Metastatic Lung Carcinoma in the Adrenal Gland (tissue), 1 donor: ENCODE measurements around a stretch of chr10.

GRCh38 chr10:3727290-3727913 is 57.6 kb downstream of the KLF6 start:
- PRO-cap = no peak

- PRO-cap = no peak
These were observed 44.5 kb downstream of the KLF6 start for GRCh38 chr10:3740383-3741040.

DNA sequence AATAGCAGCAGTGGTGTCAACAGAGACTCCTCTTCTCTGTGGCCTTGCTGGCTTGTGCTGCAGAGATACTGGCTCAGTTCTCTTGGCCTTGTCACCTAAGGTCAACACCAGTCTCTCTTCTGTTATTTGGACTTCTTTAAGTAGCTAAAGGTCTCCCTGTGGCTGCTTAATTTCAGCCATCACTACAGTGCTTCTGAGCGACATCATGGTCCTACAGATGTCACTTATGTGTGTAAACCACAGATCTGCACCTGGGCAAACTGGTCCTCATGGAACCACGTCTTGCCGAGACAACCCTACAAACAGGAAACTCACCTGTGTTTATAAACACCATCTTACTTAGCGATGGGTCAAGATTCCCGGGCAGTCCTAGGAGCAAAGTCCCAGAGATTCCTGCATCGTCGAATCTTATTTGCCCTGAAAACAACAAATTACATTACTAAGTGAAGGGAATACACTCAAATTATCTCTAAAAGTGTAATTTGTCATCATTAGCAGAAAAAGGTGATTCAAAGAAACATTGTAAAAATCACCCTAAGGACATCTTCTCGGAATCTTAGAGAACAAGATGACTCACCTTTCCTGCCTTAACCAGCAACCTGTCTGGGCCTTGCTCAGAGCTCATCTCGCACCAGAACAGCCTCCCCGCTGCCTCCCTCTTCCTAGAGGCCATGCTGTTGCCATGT is 27.7 kb downstream of the KLF6 start:
- PRO-cap = no peak

DNA sequence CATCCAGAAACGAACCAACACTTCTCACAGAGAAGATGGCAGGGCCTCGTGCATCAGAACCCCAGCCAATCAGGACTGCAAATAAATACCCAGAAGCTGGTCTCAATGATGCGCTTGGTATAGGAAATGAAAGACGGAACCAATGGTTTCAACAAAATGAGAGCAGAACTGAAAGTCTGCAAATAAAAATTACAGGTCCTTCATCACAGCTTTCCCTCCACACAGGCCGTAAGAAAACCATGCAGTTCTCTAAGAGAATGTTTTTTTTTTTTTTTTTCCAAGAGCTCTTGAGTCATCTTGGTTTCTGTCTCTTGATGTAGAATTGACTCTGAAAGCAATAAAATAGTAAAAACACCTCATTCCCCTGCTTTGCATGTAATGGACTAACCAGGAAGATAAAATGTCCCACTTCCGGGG is 23.8 kb downstream of the KLF6 start:
- PRO-cap = no peak

- PRO-cap = no peak
These were observed 20.2 kb downstream of the KLF6 start for GRCh38 chr10:3764521-3765520.

GRCh38 chr10:3773961-3774637 is 10.9 kb downstream of the KLF6 start:
- PRO-cap = no peak

DNA sequence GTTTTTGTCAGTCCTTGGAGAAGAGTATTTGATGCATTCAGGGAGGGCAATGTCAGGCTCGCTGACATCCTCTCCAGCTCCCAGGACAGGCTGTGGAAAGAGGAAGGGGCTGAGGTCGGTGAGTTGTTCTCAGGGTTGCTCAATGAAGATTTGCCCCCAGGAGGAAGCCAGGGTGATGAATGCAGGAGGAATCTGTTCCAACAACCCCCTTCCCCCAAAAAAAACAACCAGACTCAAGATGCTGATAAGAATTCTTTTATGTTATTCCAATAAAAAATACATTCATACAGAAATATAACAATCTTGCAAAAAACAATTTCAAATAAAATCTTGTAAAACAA is 8.7 kb downstream of the KLF6 start:
- PRO-cap = no peak

DNA sequence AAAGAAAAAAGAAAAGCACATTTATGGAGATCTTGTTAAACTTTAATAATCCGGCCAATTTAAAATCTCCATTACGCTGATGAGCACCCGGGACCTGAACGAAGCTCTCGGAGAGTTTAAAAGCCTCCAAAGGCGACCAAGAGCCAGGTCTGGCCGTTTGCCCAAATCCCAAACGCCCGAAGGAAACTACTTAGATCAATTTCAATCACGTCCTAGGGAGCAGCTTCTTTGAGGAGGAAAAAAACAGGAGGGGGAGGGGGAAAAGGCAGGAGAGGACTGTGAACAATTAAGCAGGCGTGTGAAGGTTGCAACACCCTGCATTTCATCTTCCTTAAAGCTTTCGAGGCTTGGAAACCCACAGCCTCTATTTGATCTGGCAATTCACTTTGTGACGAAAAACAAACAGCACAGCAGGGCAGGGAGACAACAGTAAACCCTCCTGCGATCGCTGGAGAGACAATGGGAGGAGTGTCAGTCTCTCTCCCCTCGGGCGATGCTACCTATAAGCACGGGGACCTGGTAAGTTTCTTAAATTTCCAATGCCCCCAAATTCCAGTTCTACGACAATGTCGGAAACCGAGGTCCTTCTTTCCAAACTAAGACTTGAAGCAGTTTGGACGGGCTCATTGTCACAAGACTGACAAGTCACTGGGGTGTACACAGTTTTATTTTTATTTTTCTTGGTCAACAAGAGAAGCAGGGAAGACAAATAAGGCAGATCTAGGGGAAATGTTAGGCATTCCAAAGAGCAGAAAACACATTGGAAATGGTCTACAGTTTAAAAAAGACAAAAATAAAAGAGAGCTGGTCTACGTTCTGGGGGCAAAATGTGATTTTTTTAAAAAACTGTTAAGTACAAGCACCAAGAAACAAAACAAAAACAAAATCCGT is 1.1 kb downstream of the KLF6 start:
- PRO-cap = bidirectional peak, plus-strand start at position 289 of the sequence, minus-strand start at position 102 of the sequence; bidirectional peak, plus-strand start at position 429 of the sequence, minus-strand start at position 339 of the sequence

- PRO-cap = no peak
These were observed 20.8 kb upstream of the KLF6 start for GRCh38 chr10:3805625-3806351.

- PRO-cap = no peak
These were observed 35.3 kb upstream of the KLF6 start for GRCh38 chr10:3820288-3820706.

- PRO-cap = unidirectional peak, minus-strand start at chr10:3828949
These were observed 43.7 kb upstream of the KLF6 start for GRCh38 chr10:3828346-3829411.

DNA sequence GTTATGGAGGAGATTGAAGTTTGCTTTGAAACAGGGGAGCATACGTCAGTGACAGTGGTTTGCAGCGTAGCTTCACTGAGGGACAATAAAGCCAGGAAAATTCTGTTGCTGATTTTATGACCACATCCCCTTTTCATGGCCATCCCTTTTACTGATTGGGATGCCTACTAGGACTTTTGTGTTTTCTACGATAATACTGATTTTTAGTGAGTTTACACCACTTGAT is 64.2 kb upstream of the KLF6 start:
- PRO-cap = no peak

- PRO-cap = no peak
These were observed 82.4 kb upstream of the KLF6 start for GRCh38 chr10:3867240-3867941.

- PRO-cap = no peak
These were observed 83.2 kb upstream of the KLF6 start for GRCh38 chr10:3868256-3868631.

GRCh38 chr10:3879145-3879788 is 94.3 kb upstream of the KLF6 start:
- PRO-cap = no peak

- PRO-cap = no peak
These were observed 109.2 kb upstream of the KLF6 start for GRCh38 chr10:3894118-3894638.

DNA sequence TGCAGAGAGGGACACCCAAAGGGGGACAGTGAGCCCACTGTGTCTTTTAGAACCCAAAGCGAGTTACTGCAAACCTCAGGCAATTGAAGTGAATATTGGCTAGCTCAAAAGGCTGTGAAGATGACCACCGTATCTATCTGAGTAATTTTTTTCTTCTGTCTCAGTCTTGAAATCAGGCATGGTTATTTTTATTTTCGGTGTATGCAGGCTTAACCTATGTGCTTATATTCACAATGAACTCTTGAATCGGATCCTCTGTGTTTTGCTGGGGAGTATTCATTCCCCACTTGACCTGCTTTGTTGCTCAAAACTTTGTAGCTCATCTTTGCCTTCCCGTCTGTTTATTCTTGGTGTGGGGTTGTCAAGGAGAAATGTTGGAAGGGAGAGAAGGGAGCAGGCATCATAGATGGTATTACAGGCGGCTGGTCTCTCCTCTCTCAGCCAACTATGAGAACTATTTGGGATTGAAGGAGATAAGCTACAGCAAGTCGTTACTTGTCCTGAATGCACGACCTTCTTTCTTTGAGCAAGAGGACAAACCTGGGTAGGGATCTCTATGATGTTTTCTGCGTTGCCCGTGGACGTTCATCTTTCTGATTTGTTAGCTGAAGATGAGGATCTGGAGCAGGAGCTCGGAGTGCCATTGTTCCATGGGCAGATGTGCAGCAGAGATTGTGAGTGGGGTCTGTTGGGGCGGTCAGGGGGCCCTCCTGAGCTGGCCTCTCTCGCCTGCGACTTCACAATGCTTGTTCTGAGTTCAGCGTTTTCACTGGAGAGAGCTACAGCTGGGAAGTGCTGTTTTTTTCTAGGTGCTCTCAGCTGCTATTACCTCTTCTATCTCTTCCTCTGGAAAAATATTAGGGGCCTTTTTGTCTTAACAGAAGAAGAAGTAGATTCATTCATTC is 126.7 kb upstream of the KLF6 start:
- PRO-cap = no peak

DNA sequence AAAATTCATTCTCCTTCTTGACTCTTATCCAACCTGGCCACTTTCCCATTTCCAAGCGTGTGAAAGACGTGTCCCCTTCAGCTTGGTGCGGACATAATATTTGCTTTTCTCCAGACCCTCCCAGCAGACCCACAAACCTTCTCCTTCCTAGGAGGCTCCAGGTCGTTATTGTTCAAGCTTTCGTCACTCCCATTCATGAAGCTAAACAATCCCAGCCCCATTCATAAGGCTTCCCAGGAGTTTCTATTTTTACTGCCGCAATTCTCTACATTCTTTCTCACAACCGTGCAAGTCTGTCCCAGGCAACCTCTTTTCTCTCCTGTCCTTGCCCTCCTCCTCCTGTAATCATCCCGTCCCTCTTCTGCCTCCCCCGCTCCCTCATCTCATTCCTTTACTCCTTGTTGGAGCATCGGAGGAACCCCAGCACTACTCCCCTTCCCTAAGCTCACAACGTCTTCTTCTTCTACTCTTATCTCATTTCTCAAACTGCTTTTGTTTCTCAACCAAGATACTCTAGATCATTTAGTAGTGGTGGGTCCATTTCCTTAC is 301.4 kb upstream of the KLF6 start:
- PRO-cap = no peak

DNA sequence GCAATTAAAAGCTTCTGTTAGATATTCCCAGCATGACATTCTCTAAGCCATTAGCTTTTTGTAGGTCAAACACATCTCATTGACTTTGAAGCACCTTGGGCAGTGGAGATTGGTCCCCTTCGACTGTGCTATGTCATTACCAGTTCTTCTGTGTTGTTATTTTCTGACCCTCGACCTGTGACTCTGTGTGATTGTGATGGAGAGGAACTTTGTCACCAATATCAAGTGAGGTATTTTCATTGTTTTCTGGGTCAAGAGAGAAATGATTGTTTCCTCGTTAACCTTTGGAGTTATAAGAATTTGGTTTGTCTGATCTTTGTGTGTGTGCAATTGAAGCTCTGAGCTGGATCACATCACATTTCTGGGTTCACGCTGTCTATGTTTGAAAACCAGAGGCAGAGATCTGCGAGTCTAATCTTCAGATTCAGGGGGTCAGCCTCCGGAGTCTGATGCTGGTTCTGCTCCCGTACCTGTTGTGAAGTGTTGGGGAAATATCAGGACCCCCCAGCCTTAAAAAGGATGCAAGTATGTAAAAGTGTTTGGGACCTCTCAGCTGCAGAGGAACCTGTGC is 432.2 kb upstream of the KLF6 start:
- PRO-cap = no peak

DNA sequence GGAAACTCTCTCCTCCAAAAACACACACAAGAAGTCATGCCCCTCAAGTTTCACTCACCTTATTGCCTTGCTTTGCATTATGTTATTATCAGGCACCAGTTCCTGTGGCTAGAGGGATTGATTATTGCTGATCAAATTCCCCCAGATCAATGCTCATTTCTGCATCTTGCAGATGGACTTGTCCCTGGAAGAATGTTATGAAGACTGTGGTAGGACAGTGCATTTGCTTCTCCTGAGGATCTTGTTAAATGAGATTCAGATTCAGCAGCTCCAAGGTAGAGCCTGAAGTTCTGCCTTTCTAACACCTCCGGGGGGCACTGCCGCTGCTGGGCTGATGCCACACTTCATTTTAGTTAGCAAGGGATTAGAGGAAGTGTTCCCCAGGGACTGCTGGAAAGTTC is 434.5 kb upstream of the AKR1E2 start:
- PRO-cap = no peak